Neural cell (in vitro differentiated cells): ENCODE measurements around a stretch of chr19.

GRCh38 chr19:1941326-1941591 lies 287 bp downstream of the CSNK1G2 start:
- RAMPAGE, long total RNA = no peak

DNA sequence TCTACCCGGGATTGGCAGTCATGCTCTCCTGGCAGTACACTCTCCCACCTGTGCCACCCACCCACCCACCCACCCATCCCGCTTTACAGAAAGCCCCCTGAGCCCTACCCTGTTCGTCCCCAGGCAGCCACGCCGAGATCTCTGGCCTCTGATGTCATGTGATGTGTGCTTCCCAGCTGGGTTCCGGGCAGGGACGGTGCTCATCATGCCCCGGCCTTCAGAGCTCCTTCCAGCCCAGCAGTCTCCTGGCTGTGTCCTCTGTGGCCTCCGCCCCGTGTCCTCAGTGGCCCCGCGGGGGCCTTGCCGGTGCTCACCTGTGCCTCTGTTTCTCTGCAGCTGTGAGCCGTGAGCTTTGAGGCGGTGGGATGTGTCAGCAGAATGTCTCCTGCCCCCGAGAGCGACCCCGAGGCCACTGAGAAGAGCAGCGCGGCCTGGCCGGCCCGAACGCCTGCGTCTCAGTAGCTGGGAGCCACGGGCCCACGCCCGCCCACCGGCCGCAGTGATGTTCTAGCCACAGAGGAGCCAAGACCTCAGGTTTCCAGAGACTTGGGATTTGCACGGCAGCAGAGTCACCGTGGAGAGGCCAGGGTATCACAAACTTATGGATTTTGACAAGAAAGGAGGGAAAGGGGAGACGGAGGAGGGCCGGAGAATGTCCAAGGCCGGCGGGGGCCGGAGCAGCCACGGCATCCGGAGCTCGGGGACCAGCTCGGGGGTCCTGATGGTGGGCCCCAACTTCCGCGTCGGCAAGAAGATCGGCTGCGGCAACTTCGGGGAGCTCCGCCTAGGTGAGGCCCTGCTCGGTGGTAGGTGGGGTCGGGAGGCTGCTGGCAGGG lies 28.4 kb downstream of the CSNK1G2 start:
- RAMPAGE, long total RNA = no peak

GRCh38 chr19:1977715-1978201 lies 36.8 kb downstream of the CSNK1G2 start:
- RAMPAGE, long total RNA = no peak

DNA sequence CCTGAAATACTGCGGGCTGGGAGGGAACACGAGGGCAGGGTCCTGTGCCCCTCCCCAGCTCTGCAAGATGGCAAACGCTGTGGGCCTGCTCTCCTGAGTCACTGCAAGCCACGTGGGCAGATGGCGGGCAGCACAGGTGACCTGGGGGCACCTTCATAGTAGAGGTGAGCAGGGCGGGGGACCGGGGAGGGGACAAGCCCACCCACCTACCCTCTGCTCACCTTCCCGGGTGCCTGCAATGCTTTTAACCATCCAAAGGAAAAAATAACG lies 12.0 kb downstream of the MKNK2 start:
- RAMPAGE, long total RNA = no peak

DNA sequence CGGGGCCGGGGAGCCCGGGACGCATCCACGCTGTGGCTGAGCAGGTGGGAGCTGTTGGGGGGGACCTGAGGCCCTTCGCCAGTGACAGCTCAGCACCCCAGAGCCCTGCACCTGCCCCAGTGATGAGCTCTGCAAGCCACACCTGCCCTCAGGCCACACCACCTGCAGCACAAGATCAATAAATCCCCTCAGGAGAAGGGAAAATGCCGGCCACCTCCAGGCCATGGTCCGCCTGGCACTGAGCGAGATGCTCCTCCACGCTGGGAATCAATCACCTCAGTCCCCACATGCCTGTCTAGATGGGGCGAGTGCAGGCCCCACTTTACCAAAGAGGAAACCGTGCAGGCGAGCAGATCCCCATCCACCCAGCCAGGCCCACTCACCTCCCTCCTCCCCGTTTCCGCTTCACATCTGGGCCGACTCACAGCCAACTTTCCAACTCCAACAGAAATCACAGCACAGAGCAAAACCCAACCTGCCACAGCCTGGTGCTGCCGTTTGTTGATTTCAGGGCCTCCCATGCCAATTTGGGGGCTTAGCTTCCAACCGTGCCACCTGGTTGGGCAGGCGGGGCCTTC lies 12.8 kb downstream of the MOB3A start:
- RAMPAGE, long total RNA = no peak

DNA sequence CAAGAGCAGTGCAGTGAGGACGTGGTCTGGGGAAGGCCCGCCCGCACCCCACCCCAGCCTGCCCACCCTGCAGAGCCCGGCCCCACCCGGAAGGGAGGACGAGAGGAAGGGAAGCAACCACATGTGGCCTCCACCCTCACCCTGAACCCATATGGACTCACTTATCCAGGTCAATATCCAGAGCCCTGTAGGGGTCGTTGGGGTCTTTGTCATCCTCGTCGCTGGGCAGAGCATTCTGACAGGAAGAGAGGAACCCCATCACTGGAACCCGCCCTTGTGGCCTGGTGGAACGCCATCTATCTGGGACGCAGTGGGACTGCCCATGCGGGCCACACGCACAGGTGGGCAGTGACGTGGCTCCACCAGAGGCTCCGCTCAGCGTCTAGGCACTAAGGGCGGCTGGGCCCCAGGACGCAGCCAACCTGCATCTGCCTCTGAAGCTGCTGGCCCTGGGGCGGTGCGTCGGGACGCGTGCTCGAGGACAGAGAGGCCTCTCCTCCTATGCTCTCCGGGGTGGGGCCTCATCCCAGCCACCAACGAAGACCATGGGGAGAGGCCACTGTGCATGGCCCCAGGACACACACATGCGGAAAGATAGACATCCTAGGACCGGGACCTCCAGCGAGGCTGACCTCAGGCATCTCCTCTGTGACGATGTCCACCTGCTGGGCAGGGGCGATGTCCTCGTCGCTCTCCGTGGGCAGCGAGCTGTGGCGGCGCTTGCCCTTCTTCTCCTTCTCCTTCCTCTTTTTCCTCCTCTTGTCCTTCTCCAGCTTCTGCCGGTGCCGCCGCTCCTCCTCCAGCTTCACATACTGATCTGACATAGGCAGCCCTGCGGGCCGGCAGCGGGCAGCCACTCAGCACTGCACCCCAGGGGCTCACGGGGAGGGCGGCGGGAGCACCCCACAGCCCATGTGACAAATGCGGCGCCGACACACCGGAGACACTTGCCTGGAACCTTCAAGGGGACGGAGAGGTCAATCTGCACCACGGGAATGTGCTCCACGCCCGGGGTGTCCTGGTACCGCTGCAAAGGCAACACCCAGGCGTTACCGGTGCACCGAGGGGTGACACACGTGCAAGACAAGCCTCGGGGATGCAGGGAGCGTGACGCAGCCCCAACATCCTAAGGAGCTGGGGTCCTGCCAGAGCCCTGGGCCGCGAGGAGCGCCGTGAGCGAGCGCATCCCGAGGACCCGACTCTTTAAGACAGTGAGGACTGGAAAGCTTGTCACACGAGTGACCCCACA lies 18.3 kb downstream of the IZUMO4 start:
- RAMPAGE, long total RNA = no peak

DNA sequence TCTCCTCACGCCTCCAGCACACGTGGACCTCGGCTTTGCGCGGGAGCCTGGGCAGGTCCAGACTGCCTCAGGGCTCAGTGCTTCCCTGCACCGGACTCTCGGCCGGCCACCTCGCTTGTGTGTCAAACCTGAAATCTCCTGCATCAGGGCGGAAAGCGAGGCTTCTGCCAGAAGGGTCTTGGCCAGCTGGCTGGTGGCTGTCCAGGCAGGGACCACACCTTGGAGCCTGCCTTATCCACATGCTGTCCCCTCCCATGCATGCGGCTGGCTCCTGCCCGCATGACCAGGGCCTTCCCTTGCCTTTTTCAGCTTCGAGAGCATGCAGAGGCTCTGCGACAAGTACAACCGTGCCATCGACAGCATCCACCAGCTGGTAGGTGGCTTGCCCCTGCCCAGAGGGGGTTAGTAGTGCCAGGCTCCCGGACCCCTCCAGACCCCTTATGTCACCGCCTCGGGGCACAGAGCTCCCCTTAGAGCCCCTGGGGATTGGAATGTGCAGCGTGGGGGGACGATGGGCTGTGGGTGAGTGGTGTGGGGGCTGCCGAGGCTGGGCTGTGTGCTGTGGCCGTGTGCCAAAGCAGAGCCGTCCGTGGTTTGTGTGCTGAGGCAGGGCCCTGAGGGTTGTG lies 25.8 kb downstream of the DOT1L start:
- RAMPAGE, long total RNA = no peak

- RAMPAGE, long total RNA = no peak
Measured at GRCh38 chr19:2196939-2197768, 33.4 kb downstream of the DOT1L start.

GRCh38 chr19:2216666-2217517 lies 19.2 kb downstream of the PLEKHJ1 start:
- RAMPAGE, long total RNA = no peak

DNA sequence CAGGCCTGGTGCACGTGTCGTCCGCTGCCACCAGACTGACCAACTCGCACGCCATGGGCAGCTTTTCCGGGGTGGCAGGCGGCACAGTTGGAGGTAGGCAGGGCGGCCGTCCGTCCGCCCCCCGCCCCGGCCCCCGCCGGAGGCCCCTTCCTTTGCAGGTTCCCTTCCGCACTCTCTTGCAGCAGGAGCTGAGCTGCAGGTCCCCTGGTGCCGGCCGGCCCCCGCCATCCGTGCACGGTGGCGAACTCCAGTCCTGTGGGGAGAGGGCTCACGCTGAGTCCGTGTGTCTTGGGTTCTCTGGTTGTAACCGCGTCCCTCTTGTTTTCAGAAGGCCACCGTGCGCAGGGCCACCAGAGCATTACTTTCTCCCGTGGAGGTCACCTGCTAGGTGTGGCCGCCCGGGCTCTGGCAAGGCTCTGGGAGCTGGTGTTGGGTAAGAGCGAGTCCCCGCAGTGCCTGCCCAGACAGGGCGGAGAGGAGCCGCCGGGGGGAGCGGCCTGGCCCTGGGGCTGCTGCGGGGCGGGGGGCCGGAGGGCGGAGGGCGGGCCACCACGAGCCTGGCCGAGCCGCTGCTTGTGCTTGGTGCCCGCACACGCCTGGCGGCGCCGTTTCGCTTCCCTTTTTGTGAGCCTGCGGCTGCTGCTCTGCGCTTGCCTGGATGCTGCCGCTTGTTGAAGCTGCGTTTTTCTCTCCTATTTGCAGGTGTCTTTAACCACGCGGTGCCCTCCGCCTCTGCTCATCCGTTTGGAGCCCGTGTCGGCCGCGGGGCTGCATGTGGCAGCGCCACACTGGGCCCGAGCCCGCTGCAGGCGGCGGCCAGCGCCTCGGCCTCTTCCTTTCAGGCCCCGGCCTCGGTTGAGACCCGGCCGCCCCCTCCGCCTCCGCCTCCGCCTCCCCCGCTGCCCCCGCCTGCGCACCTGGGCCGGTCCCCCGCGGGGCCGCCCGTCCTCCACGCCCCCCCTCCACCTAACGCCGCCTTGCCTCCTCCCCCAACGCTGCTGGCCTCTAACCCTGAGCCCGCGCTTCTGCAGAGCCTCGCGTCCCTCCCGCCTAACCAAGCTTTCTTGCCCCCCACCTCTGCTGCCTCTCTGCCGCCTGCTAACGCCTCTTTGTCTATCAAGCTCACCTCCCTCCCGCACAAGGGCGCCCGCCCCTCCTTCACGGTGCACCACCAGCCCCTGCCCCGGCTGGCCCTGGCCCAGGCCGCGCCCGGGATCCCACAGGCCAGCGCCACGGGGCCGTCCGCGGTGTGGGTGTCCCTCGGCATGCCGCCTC lies 8.7 kb downstream of the PLEKHJ1 start:
- RAMPAGE, long total RNA = no peak

- RAMPAGE, long total RNA = no peak
Measured at GRCh38 chr19:2249572-2250879, 903 bp downstream of the AMH start.

DNA sequence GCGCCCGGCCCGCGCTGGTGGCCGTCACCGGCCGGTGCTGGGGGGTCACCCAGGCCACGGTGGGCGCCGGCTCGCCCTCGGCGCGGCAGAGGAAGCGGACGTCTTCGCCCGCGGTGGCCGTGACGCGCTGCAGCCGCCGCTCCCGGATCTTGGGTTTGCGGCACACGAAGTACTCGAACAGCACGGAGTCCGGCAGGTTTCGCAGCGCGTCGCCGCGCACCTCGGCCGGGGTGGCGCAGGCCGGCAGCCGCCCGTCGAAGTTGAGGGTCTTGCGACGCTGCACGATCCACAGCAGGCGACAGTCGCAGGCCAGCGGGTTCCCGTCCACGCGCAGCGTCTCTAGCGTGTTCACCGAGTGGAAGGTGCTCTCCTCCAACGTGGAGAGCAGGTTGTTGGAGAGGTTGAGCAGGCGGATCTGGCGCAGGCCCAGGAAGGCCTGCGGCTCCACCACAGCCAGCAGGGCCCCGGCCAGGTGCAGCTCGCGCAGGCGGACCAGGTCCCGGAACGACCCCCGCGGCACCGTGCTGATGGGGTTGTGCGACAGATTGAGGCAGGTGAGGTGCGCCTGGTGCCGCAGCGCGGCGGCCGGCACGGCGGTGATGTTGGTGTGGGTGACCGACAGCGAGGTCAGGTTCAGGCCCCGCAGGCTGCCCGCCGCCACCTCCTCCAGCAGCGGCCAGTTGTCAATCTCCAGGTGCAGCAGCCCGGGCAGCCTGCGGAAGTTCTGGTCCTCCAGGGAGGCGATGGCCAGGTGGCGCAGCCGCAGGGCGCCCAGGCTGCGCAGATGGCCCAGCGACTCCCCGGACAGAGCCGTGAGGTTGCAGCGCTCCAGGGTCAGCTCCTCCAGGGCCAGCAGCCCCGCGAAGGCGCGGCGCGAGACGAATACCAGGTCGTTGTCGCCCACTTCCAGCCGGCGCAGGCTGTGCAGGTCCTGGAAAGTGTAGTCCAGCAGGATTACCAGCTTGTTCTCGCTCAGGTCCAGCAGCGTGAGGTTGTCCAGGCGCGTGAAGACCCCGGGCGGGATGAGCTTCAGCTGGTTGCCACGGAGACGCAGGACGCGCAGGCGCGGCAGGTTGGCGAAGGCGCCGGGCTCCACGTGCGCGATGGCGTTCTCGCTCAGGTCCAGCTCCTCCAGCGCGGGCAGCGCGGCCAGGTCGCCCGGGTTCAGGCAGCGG lies 8.8 kb upstream of the PEAK3 start:
- RAMPAGE, long total RNA = no peak

GRCh38 chr19:2361132-2361382 lies 992 bp downstream of the TMPRSS9 start:
- RAMPAGE, long total RNA = no peak

DNA sequence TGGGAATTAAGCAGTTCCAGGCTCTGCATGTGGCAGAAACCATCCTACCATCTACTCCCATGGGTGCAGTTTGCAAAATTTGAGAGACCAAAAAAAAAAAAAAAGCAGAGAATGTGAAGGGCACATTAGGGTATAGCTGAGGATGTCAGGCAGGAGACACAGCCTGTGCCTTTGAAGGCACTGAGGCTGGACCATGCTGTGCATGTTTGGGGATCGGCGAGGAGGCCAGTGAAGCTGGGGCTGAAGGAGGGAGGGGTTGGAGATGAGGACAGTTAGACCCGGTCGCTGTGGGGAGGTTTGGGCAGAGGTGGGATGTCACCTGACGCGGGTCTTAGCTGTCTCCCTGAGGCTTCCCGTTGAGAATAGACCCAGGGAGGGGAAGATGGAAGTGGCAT lies 8.2 kb downstream of the TMPRSS9 start:
- RAMPAGE, long total RNA = no peak

DNA sequence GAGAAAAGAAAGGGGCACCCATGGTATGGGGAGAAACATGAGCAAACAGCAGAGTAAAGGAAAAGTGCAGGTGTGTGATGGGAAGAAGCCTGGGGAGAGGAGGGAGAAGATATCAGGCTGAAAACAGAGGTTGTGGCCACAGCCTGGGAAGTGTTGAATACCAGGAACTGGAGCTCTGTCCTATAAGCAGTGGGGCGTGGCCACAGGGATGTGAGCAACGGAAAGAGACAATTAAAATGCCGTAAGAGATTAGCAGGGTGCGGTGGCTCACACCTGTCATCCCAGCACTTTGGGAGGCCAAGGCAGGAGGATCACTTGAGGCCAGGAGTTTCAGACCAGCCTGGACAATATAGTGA lies 24.1 kb downstream of the TIMM13 start:
- RAMPAGE, long total RNA = no peak

DNA sequence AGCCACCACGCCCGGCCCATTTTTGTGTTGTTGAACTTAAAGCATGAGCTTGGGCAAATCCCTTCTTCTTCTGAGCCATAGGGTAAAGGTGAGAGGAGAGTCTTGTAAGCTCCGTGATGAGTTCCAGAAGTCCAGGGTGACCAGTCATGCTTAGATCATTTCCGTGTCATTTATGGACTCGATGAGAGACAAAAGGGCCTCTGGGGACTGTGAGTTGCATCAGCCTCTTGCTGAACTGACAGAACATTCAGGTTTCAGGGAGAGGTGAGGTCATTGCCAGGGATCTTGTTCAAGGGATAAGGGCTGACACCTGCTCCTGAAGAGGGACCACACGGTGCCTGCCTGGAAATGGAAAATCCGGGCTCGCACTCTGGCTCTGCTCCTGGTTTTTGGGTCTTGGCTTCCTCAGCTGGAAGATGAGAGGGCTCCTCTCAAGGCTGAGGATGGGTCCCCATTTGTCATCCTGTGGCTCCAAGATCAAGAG lies 53.6 kb downstream of the GADD45B start:
- RAMPAGE, long total RNA = no peak

DNA sequence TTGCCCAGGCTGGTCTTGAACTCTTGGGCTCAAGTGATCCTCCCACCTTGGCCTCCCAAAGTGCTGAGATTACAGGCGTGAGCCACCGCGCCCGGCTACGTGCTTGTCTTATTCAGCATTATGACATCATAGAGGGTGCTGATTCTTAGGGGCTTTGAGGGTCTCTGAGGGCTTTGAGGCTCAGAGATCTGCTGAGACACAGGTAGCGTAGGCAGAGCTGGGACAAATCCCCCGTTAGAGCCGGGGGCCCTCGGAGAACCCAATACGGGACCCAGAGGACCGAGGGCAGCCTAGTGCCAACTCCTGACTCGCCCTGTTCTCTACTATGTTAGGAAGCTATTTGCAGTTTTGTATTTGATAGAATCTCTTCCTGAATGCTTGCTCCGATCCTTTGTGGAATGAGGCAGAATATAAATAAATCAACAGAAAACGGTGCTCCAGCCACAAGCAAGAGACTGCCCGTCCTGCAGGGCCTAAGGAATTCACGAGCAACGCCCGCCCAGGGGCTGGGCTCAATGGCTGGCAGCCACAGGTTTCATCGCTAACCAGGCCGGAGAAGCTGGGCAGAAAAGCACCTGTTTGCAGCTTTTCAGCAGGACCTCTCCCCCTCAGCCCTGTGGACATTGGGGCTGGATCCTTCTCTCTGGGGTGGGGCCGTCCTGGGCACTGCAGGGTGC lies 102.3 kb downstream of the GADD45B start:
- RAMPAGE, long total RNA = no peak

DNA sequence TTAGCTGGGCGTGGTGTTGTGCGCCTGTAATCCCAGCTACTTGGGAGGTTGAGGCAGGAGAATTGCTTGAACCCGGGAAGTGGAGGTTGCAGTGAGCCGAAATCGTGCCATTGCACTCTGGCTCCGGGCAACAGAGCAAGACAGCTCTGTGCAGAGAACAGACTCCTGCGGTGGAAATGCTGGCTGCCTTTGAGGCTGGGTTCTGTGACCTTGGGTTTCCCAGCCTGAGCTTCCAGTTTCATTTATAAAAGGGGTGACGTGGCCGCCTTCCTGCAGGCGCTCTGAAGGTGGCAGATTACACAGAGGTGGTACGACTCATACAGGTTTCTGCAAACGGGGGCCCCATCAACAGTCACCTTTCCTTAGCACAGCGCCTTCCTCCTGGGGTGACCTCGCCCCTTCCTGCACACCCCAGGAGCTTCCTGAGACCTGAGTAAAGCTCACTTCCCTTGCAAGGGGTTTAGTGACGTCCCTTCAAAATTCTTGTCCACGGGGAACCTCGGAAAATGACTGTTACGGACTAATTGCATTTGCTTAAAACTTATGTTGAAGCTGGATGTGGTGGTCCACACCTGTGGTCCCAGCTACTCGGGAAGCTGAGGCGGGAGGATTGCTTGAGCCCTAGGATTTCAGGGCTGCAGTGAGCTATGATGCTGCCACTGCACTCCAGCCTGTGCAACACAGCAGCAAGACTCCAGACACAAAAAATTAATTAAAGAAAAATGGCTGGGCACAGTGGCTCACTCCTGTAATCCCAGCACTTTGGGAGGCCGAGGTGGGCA lies 81.6 kb downstream of the GNG7 start:
- RAMPAGE, long total RNA = no peak

DNA sequence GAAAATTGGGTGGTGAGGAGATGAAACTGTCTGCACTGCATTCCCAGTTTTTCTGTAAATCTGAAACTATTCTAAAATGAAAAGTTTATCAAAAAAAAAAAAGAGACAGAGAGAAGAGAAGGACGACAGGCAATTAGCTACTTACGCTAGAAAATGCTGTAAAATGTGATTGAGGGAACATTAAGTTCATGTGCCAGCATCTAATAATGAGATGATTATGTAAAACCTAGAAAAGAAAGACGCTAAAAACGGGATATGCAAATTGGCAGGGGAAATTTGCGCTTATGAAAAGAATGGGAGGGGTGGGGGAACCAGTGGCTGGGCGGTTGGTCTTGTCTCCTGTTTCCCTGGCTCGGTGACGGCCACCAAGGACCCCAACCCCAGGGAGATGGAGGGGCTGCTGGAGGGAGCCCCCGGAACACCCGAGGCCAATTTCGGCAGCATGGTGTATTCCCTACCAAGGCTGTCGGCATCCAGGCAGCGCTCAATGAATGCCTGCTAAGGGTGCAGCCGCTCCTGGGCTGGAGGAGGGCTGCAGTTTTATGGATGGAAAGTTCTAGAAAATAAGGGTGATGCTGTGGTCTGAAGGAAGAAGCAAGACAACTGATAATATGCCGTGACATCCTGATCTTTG lies 34.2 kb downstream of the GNG7 start:
- RAMPAGE, long total RNA = no peak

- RAMPAGE, long total RNA = no peak
Measured at GRCh38 chr19:2811702-2812436, 7.8 kb upstream of the ZNF554 start.